Hematopoietic multipotent progenitor cell (in vitro differentiated cells): ENCODE results near the gene RAB2B.

GRCh38 chr14:21430727-21431789, 24.9 kb downstream of the CHD8 start:
- CAGE, long polyA plus RNA: no peak

- CAGE, long polyA plus RNA: no peak
These were observed at the start of gene RAB2B for GRCh38 chr14:21476401-21477139. Gene RAB2B, minus strand, starts transcription at chr14:21476959.

DNA sequence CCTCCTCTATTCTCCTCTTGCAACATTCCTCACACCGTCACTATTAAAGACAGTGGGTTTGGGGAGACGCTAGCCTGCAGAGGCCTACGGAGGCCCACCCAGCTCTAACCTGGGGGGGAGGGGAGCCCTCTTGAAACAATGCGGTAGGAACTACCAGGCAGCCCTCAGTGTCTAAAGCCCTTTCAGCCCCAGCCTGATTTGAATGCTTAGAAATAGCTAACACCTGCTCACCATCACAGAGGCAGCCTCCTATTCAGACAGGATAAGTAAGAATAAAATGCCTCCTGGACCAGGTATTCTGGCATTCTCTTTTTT, 898 bp upstream of the SALL2 start:
- CAGE, long polyA plus RNA: no peak

- CAGE, long polyA plus RNA: no peak
These were observed 315 bp upstream of the OR4E2 start for GRCh38 chr14:21653363-21653676.

DNA sequence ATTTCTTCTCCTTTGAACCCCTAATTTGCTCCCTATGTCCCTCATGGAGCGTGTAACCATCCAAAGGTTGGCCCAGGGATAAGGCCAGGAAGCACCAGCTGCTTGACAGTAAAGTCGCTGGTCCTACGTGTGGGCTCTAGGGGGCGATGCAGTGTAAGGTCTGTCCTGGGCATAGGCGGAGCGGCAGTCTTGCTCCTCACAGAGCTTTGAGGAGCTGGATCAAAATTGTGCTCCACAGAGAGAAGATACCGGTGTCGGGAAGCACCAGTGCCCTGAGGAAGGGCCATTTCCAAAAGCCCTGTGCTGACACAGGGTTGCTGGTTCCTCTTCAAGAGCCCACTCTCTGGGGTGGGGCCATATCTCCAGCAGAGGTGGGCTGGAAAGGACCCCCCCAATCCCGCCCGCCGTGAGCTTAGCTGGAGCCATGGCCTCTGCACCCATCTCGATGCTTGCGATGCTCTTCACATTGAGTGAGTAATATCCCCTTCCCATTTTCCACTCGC, 49.9 kb upstream of the OR4E1 start:
- CAGE, long polyA plus RNA: no peak

DNA sequence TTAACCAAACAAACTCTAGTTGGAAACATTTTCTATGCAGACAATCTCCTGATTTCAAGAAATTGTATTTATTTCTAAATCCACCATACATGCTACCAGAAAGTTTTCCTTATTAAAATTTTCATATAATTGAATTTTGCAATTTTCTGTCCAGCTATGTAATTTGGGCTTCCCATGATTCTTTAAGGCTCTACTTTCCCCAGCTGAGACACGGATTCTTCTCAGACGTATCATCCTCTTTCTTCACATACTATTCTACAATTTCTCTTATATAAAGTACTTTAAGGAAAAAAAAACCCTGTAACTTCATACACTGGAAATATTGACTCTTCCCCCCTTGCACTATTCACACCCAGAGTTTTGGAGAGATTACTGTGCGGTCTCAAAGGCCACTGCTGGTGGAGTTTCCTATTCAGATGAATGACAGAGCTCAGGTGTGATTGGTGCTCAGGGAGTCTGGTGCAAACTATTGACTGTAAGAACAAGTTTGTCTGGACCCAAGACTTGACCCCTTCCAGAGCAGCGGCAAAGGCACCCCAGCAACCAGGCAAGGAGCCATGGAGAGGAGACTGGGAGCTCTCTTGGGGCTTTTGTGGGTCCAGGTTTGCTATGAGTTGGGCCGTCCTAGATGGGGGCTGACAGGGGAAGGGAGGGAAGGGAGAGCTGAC, 187.5 kb upstream of the OR4E1 start:
- CAGE, long polyA plus RNA: no peak

DNA sequence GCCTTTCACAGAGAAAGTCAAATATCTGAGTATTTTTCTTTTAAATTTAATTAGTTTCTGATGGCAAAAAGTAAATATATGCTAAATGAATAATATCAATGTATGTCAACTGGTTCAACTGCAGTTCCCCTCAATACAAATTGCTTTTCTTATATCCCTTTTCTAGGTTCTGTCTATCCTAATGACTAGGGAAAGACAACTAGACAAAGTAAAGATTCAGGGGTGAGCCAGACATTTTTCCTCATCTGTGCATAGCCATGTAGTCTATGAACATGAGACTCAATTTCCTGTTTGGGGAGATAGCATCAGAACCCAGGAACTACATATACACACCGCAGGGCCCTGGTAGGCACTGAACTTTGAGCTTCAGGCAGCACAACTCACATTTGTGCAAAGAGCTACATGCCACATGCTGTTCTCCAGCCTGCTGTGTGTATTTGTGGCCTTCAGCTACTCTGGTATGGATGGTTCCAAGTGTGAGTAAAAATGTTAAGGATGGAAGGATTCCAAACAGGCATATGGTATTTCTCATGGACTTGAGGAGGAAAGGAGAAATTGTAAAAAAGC, 422.1 kb upstream of the OR4E1 start:
- CAGE, long polyA plus RNA: no peak

DNA sequence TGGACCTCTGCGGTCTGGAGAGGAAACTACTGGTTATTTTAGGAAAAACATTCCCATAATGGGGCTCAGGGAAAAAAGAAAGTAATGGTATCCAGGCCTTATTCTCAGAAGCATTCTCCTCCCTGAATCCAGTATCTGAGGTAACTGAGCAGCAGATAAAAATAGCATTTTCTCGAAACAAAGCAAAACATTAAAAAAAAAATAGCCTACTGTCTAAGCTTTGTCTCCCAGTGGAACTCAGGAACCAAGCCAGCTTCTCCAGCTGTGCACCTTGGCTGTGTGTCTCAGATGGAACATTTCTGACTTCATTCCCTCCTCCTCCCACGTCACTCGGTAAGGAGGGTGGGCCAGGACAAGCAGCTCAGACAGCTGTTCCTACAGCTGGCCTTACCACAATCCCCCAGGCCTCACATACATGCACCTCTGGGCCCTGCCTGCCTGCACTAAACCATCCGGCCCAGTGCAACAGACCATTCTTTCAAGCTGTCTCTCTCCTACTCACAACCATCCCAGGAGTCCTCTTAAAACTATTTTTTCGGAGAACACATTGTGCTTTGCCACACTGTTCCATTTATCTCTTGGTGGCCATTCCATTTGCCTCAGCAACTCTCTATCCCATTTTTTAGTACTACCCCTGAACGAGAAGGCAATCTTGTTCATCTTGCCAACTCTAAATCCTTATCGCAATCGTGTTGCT, 249.7 kb downstream of the DAD1 start:
- CAGE, long polyA plus RNA: no peak

- CAGE, long polyA plus RNA: no peak
These were observed 201.4 kb downstream of the DAD1 start for GRCh38 chr14:22387378-22388265.

DNA sequence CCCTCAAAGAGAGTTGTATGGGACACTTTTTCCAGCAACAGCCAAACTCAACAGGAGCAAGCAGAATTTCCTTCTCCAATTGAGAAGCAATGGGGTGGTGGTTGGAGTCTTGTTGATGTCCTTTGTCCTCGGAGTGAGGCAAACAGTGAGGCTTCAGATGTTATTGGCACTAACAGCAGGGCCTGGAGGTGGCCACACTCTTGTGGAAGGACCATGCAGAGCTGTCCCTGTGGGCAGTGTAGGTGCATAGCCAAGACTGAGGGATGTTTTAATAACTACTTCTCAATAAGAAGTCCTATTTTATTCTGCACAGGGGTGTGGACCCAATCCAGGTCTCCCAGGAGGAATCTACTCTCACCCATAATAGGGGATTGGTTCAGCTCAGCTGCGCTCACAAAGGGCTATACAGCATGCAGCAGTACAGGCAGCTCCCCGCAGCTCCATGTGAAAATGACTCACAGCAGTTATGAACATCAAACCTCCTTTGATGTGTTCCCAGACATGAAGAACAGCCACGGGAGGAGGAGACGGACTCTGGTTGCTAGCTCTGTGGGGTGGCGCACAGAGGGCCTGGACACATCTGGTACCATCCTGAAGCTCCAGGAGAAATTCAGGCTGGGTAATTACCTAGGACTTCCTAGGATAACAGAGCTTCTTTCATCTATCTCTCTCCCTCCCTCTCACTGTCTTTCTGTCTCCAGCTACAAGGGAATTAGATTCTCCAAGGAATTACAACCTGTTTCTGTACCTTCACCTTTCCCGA, 199.9 kb downstream of the DAD1 start:
- CAGE, long polyA plus RNA: no peak

DNA sequence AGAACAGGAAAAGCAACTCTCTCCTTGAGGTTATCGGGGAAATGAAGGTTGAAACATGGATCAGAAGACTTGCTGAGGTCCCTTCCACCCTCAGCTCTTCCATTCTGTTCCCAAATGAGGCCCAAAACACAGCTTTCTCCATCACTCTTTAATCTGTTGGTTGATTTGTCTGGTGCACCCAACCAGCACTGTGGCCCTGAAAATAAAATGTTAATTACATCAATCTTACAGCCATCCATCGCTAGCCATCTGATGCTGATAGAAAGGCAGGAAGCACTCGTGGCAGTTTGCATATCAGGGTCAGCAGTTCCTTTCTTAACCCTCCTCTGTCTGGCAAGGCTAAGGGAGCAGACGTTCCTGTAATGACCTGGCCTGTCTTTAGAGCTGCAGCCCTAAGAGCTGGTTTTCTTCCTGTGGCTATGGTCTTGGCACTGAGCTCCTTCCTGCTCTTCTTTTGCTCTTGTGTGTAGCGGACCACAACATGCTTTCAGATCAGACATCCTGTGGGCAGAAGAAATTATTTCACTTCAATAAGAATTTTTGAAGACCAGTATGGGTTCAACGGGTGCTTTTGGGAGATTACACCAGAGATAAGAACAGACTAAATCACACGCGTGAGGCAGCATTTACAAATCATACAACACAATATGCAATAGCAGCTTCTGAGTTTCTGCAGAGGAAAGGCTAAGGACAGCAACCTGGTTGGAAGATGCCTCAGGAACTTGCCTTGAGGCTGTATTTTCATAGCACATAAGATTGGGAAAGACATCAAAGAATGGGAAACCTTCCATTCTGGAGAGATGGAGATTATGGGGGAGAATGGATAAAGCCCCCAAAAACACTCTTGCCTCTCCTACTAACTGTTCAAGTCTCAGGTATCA, 170.3 kb downstream of the DAD1 start:
- CAGE, long polyA plus RNA: start-site peak on the plus strand centred at position 275 of the sequence, 21 bp wide, 6 reads

DNA sequence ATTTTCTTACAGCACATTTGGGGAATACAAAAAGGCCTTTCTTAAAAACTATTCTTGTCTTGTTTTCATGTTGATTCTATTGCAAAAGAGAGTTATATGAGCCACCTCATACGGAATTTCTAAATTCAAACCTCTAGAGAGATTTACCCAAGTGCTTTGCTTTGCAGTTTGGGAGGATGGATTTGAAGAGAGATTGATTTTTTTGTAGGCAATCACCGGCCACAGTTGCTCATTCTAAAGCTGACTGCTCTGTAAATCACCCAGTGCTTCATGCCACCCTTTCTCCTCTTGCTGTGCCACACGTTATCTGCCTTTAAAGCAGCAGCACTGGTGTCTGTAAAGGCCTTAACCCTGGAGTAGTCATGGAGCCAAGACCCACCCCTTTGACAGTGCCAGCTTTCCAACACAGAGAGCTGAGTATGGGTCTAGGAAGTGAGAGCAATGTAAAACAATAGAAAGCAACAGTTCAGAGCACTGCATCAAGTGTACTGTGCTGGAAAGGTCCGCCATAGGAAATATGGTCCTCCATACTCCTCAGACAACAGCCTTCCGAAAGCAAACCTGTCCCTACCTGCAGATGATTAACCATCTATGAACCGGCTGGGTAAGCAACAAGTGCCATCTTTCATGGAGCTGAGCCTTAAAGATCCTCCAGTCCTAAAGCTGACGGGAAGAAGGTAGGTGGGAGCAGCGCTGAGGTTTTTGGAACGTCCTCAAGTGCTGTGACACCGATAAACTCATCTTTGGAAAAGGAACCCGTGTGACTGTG, 139.5 kb downstream of the DAD1 start:
- CAGE, long polyA plus RNA: no peak

GRCh38 chr14:22483947-22485039, 104.7 kb downstream of the DAD1 start:
- CAGE, long polyA plus RNA: no peak

- CAGE, long polyA plus RNA: no peak
These were observed 100.4 kb downstream of the DAD1 start for GRCh38 chr14:22488457-22489115.

GRCh38 chr14:22501792-22502437, 87.1 kb downstream of the DAD1 start:
- CAGE, long polyA plus RNA: no peak

- CAGE, long polyA plus RNA: no peak
These were observed 79.2 kb downstream of the DAD1 start for GRCh38 chr14:22509649-22510389.

DNA sequence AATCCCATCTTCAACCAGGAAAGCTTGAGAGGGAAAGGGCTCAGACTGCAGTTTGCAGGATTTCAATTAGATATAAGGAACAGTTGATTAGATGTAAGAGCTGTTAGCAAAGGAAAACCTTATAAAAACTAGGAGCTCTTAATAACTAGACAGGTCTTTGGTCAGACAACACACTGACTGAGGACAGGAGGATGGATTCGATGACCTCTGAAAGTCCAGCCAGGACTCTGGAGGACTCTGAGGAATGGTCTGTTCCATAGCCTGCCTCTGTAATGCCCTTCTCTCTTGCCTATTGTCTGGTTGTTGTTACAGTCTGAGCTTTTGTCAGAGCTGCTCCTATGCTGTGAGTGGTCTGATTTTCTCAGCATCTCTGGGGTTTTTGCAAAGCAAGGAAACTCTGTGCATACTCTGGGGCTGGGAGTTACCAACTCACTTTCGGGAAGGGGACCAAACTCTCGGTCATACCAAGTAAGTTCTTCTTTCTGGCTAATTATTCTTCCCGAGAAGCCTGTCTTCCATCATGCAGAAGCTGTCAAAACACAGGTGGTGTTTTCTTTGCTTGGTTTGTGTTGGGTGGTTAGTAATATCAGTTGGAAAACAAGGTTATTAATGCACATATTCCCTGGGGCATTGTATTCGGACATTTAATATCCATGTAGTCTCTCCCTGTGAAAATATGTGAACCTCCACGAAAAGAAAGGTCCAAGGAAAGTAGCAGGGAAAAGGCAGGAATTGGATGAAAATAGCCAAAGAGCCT, 73.6 kb downstream of the DAD1 start:
- CAGE, long polyA plus RNA: no peak

DNA sequence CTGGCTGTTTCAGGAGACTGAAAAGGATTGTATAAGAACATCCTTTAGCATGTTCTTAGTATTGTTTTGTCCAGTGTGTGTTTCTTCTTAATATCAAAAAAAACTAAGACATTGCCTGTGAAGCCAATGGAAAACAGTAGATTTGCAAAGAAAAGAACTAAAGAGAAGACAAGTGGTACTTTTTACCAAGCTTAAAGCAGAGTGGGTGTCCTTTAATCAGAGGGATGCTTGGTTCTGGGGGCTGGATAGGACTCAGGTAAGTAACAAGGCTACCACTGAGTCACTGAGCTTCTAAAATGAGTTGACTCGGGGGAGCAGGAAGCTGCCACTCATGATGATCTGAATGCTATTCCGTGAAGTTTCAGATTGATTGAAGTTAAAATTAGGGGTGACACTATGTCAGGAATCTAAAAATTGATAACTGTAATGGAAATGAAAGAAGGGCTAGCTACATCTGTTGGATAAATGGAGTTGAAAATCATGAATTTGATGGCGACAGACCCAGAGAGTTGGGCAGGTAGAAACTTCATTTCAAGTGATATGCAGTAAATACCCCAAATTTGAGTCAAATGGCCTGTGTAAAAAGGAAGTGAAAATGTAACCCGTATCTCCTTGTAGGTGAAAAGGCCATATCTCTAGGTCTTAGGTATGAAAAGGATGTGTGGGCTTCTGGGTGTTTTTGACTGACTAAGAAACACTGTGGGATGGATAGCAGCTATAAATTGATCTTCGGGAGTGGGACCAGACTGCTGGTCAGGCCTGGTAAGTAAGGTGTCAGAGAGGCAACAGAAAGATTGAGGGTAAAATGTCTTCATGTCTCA, 57.6 kb downstream of the DAD1 start:
- CAGE, long polyA plus RNA: no peak

DNA sequence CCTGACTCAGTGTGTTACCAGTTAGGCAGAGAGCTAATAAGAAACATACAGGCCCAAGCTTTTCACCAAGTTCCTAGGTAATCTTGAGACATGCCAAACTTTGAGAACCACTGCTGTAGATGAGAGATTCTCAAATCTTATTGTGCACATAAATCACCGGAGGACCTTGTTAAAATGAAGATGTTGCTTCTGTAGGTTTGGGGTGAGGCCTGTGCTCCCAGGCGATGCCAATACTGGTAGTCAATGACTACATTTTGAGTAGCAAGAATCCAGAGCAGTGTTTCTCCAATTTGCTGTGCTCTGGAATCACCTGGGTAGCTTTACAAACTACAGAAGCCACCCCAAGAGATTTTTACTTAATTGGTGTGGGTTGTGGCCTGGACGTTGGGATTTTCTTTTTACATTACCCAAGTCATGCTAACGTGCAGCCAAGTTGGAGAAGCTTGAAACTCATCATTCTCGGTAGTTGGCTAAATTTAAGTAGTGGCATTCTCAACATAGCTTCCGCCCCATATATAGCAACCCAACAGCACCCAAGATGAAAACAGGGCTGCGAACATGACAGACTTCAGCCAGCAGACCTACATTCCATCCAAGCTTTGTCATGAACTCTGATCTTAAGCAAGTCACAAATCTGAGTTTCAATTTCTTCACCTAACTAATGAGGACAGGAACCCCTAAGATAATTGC, 25.1 kb downstream of the DAD1 start:
- CAGE, long polyA plus RNA: no peak

DNA sequence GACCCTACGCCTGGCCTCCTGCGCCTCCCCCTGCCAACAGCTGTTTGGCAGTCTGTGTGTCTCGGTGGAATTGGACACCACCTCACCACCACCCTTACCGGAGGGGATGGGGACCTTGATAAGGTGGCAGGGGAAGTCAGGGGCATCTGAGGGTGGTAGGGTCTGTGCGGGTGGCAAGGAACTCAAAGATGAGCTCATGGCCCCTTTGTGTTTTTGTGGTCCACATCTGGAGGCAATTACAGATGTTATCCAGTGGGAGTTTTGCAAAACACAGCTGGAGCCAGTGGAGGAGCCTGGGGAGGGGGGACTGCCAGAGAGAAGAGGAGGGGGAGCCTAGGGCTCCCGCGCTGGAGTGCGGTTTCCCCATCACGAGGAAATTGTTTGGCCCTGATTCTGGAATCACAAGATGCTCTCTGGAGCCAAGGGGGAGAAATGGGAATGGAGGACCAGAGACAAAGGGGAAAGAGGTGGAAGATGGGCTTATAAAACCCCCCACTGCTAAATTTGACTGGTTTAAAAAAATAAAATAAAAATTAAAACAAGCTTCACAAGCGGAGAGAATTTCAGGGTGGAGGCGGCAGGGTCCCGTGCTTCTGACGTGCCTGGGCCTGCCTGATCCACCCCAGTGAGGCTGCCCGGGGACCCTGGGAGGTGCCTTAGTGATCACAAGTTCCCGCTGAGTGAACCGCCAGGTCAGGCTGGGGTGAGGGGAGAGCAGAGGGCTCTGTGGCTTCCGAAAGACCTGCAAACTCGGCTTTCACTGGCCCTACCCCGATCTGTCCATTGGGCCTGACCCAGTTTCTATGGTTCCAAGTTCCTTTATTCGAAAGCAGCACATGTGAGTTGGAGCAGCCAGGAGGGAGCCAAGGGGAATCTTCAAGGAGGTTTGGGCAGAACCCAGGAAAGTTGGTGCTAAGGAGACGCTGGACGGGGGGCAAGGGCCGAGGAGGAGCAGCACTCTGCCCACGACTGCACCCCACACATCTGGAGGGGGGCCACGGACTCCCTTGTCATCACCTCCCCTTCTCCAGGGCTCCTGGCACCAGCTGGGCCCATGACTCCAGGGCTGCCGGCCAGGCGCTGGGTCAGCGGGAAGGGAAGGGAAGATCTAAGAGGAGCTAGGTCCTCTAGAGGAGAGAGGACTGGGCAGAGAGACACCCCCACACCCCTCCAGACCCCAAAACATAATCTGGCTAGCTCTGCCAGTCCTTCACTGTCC, 12.7 kb downstream of the MMP14 start:
- CAGE, long polyA plus RNA: no peak